Thoracic aorta endothelial cell (primary cell): ENCODE measurements around a stretch of chr5.

GRCh38 chr5:142432122-142432747, 107.4 kb upstream of the SPRY4 start:
- CAGE, long polyA plus RNA = no peak

GRCh38 chr5:142445965-142446591, 121.3 kb upstream of the SPRY4 start:
- CAGE, long polyA plus RNA = no peak

GRCh38 chr5:142712995-142713750, 27.3 kb upstream of the FGF1 start:
- CAGE, long polyA plus RNA = no peak

DNA sequence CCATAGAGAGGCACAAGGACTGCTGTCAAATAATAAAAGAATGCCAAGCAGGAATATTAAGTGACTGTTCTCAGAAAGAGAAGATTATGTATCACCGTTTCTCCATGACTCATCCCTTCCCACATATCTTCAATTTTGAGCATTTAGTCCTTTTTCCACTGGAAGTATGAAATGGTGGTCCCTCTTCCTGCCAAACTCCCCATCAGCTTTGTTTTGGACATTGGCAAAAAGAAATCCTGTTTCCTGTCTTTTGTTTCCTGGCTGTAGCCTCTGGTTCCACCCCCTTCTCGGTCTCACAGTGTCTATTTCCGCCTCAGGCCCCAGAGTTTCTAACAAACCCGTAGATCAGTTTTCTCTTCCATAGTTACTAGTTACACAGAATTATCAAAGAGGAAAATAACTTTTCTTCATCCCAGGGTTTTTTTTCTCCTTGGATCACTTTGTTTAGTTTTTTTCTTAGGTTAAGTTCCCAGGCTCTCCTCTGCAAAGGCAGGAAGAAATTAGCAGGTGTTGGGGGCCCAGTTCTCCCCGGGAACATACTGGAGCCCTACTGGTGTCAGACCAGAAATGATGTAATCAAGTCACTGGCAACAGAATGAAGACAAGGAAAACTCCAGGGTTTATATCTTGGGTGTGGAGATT, 26.4 kb upstream of the ARHGAP26 start:
- CAGE, long polyA plus RNA = no peak

DNA sequence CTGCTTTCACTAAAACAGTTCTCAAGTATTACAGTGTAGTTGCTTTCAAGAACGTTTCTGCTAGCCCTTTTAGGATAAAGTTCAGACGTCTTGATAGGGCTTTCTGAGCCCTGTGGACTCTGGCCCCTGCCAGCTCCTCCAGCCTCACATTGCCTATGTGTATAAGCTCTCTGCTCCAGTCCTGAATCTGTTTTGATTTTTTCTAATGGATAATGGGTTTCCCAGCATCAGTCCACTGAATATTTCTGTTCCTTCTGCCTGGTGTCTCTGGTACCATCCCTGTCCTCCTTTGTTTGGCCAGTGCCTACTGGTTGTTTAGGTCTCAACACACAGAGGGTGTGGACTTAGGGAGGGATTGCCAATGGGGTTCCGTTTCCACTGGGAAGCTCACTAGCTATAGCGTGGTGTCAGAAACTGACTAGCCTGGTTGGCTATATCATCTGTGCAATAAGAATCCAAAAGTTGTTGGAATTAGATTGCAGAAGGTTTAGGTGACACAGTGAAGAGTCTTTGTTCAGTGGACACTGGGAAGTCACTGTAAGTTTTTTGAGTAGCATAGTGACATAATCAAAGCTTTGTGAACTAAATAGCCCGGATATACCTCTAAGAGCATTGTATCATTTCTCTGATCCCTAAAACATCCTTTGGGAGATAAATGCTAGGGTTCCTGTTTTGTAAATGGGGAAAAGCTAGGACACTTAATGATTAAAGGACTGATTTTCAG, 26.5 kb downstream of the ARHGAP26 start:
- CAGE, long polyA plus RNA = no peak

- CAGE, long polyA plus RNA = no peak
Observed at GRCh38 chr5:142798105-142799106, 28.2 kb downstream of the ARHGAP26 start.

GRCh38 chr5:142813794-142814723, 43.9 kb downstream of the ARHGAP26 start:
- CAGE, long polyA plus RNA = no peak

GRCh38 chr5:142846520-142847045, 76.4 kb downstream of the ARHGAP26 start:
- CAGE, long polyA plus RNA = no peak

DNA sequence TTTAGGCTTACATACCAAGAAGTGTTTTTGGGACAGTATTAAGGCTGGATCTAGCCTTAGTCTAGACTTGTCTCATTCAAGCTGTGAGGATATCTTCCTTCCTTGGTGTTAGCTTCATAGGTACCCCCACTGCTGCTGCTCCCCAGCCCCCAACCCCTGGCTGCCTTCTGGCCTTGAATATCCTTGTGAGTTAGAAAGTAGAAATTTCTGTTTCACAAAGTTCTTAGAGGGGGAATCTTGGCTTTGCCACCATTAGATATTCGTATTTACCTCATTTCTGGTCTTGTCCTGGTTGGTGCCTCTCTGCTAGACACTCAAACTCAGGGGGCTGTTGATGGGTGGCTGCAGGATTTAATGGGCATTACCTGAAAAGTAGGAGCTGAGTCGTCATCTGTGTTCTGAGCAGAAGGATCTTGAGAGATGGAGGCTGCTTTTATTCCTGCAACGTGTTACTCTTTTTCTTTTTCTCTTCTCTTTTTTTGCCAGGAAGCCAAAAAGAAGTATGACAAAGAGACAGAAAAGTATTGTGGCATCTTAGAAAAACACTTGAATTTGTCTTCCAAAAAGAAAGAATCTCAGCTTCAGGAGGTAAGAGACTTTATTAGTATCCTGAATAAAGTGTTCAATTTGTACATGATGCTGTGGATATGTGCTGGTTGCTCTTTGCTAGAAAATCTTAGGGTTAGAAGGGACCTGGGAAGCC, 114.8 kb downstream of the ARHGAP26 start:
- CAGE, long polyA plus RNA = no peak

DNA sequence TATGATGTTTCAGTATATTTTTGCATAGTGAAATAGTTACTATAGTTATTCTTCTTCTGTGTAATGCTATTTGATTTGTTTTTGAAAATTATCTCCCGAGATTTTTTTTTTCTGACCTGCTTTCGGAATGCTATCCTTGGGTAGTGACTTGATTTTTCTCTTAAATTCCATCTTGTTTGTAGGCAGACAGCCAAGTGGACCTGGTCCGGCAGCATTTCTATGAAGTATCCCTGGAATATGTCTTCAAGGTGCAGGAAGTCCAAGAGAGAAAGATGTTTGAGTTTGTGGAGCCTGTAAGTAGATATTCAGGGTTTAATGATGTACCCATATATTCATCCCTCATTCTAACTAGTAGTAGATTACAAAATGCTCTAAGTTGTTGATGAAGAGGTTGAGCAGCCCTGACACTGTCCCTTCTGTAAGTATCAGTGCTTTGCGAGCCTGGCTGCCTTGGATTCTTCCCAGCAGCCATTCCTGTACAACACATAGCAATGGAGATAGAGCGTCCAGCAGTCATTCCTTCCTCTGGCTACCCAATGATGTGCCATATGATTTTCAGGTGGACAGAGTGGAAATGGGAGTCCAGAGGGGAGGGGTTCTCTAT, 124.0 kb downstream of the ARHGAP26 start:
- CAGE, long polyA plus RNA = no peak

DNA sequence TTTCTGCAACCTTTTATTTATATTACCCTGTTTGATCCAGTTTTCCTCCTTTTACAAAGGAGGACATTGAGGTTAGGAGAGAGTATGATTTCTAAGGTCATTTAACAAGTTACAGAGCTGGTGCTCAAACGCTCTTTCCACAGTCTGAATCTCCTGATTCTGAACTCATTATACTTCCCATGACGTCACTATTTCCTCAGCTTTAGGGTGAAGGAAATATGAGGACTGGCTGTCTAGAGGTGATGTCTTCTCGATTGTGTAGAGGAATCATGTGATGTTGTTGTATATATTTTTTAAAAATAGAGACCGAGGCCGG, 139.9 kb downstream of the ARHGAP26 start:
- CAGE, long polyA plus RNA = no peak

- CAGE, long polyA plus RNA = no peak
Observed at GRCh38 chr5:142929493-142930495, 159.6 kb downstream of the ARHGAP26 start.

GRCh38 chr5:142954657-142955491, 184.7 kb downstream of the ARHGAP26 start:
- CAGE, long polyA plus RNA = no peak

- CAGE, long polyA plus RNA = no peak
Observed at GRCh38 chr5:142957281-142958134, 187.3 kb downstream of the ARHGAP26 start.

GRCh38 chr5:143002050-143003227, 232.3 kb downstream of the ARHGAP26 start:
- CAGE, long polyA plus RNA = no peak

DNA sequence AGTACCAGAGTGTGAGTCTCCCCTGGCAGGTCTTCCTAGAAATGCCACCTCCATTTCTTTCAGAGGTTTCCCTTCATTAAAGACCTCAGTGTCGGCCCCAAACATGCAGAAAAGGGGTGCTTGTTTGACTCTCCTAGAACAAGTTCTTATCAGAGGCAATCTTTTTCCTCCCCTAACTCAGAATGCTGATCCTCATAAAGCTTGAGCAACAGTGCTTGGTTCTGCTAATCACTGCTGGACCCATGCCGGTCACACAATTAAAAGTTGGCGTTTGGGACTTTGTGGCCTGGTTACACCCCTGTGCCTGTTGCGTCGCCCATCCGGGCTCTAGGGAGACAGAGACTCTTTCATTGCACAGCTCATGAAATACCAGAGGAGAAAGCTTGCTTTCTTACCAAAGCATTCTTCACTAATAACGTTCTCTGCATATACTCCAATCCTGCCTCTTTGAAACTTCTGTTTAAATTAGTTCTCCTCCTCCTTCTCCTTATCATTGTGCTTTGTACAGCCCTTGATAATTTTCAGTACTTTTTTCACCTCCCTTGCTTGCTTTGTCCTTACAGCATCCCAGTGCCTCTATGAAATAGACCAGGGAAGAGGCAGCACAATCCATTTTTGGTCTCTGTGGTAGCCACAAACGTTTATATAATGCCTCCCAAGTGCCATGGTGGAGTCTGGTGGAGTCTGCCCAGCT, 301.0 kb downstream of the NR3C1 start:
- CAGE, long polyA plus RNA = no peak

- CAGE, long polyA plus RNA = no peak
Observed at GRCh38 chr5:143135694-143136265, 267.7 kb downstream of the NR3C1 start.

GRCh38 chr5:143166078-143166584, 237.4 kb downstream of the NR3C1 start:
- CAGE, long polyA plus RNA = no peak

- CAGE, long polyA plus RNA = no peak
Observed at GRCh38 chr5:143183319-143183995, 220.0 kb downstream of the NR3C1 start.

DNA sequence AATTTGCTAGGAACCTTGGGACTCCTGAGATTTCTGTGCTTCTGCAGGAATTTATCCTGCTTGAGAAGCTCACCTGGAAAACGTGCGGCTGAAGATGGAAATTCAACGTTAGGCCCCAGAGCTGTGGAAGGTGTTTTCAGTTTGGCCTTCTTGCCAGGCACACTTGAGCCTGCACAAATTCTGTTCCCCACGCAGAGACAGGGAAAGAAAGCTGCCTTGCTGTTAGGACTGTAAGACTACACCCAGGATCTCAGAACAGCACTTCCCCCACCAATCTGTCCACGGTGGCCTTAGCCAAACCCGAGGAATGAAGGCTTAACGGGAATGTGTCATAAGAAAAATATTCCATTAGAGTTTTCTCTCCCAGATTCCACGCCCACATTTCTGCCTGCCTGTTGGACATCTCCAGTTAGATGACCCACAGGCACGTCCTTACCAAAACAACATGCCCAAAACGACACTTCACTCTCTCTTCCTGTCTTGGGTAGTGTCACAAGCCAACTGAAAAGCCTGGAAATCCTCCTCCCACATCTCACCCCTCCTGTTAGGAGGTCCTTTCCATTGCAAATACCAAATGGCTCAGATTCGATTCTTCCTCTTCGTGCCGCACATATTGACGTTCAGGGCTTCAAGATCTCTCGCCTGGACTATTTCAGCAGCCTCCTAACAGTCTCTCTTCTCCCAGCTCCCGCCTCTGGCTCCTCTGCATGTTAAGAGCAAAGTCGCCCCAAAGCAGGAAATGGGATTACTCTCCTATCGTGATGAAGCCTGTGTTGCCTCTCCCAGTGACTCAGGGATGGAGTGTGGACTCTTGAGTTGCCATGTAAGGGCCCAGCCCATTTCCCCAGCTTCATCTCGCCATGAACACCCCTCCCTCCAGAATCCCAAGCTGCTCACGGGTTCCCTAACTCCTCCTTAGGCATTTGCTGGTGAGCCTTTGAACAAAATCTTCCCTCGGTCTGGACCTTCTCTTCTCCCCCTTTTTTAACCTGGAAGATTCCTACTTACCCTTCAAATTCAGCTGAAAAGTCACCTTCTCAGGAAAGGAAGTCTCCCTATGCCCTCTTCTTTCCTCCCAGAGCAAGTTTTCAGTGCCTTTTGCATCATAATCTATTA, 159.3 kb downstream of the NR3C1 start:
- CAGE, long polyA plus RNA = no peak